ENCODE measurements around a stretch of chr12.

- PRO-cap = no peak
- RAMPAGE, long total RNA = no peak
Observed at GRCh38 chr12:112178800-112179613, 53.6 kb downstream of the TRAFD1 start.

DNA sequence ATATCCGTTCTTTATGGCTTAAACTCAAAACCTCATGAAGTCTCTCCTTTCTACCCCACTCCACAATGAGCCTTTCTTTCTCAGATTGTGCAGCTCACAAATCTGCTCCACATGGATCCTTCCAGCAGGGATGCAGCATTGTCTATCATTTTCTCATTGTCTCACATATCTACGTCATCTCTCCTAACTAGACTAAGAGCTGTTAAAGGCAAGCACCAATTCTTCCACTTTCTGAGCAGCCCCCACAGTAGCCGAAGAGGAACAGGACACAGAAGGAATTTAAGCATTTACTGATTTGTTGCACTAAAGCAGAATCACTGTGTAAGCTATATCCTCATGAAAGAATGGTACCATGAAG lies 106.3 kb downstream of the HECTD4 start:
- PRO-cap = no peak
- RAMPAGE, long total RNA = start-site peak on the minus strand centred at position 282 of the sequence, 145 bp wide, 20 reads

- PRO-cap = no peak
- RAMPAGE, long total RNA = start-site peak on the minus strand at chr12:112406754-112406883, 1,430 reads
Observed at GRCh38 chr12:112406619-112407249, 2.7 kb downstream of the RPL6 start.

- PRO-cap = no peak
- RAMPAGE, long total RNA = no peak
Observed at GRCh38 chr12:113062582-113063217, 6.2 kb downstream of the DTX1 start.

DNA sequence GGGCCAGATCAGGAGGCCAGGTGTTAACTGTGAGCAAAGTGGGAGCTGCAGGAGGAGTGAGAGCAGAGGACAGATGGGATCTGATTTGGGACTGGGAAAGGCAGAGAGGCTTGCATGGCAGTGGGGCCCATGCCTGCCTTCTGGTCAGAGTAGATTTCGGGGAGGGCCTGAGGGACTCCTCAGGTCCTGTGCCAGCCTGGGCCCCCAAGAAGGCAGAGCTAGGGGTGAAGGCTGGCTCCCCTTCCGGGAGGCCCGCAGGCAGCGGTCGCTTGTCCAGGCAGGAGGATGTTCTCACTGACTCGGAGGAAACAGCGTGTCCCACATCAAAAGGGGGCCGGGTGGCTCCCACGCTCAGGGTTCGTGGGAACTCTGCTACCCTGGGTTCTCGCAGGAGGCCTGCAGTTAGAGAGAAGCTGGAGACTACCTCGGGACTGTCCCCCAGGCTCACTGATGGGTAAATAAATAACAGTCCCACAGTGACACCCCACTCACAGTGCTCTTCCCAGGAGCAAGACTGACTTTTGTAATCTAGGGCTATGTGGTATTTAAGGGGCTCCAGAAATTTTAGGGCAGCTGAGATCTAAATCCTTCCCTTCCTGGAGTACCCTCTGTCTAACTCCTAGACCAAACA lies 32.9 kb downstream of the DTX1 start:
- PRO-cap = no peak
- RAMPAGE, long total RNA = no peak

DNA sequence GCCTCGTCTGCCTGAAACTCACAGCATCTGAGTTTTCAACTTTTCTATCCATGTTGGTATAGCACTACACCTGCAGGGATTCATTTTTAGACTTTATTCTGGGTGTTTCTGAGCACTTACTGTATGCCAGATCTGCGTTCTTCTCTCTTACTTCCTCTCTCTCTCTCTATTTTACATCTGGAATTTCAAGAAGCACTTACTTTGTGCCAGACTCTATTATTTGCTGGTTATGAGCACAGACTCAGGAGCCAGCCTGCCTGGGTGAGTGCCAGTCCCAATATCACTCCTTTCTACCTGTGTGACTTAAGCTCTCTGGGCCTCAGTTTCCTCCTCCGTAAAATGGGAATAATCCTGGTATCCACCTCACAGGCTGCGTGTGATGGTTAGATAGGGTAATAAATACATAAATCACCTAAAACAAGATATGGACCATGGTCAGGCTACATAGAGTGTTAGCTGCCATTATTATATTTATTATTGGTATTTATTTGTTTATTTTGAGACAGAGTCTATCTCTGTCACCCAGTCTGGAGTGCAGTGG lies 24.4 kb downstream of the RASAL1 start:
- PRO-cap = no peak
- RAMPAGE, long total RNA = start-site peak on the minus strand centred at position 386 of the sequence, 130 bp wide, 8 reads

GRCh38 chr12:113245645-113246958 lies 24.8 kb downstream of the TPCN1 start:
- PRO-cap = bidirectional peak, plus-strand start at chr12:113246073, minus-strand start at chr12:113245950; unidirectional peak, minus-strand start at chr12:113246110
- RAMPAGE, long total RNA = no peak

DNA sequence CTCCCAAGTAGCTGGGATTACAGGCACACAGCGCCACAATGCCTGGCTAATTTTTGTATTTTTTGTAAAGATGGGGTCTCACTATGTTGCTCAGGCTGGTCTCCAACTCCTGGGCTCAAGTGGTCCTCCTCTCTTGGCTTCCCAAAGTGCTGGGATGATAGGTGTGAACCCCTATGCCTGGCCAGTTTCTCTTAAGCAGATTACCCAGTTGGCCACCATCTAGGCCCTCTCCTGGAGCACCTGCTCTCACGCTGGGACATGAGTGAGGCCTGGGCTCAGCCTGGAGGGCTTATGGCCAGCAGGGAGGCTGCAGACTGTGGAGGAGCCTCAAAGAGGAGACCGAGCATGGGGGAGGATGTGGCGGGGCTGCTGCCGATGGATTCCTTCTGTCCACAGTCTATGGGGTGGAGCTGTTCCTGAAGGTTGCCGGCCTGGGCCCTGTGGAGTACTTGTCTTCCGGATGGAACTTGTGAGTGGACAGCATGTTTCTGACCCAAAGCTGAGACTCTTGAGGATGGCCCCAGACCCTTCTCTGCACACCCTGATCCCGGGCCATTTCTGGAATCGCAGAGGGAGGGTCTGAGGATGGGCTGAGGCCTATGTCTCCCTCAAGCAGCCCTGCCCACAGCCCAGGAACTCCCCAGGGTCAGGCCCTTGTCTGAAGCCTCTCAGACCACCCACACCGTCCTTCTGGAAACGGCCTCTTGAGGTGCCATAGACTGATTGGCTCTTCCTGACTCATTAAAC lies 49.2 kb downstream of the SLC8B1 start:
- PRO-cap = no peak
- RAMPAGE, long total RNA = no peak

DNA sequence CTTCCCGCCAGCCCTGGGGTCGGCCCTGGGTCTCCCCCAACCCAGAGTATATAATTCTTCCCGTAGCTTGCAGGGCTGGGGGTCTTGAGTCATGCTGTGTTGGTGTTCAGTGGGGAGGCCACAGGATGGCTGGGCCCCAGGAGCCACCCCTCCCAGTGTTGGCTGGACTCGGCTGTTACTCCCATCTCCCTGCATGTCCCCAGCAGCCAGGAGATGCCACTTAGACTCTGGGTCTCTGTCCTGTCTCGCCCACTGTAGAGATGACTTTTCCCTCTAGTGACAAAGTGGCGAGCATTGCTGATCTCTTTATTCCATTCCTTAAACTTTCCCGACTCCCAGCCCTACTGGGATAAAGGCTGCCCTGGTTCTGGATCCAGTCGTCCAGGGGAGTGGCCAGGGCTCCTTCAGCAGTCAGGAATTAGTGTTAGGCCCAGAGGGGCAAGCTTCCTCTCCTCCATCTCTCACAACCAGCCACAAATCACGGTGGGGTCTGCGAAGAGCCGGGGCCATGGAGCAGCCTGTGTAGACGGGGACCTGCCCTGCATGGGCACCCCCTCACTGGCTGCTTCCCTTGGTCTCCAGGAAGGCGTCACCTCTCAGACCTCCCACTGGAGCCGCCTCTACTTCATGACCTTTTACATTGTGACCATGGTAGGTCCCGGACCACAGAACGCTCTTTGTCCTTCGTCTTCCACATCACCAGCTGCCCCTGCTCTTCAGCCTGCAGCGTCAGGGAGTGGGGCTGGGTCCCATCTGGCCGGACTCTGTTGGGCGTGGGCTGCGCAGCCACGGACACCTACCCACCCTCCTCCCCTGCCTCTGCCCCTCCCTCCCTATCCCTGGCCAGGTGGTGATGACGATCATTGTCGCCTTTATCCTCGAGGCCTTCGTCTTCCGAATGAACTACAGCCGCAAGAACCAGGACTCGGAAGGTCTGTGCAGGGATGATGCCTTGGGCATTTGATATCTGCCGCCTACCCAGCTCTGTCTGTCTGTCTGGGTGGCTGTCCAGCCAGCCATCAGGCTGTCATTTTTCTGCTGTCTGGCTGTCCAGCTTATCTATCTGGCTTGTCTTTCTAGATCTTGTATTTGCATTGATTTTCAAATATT lies 43.5 kb downstream of the SLC8B1 start:
- PRO-cap = no peak
- RAMPAGE, long total RNA = no peak

DNA sequence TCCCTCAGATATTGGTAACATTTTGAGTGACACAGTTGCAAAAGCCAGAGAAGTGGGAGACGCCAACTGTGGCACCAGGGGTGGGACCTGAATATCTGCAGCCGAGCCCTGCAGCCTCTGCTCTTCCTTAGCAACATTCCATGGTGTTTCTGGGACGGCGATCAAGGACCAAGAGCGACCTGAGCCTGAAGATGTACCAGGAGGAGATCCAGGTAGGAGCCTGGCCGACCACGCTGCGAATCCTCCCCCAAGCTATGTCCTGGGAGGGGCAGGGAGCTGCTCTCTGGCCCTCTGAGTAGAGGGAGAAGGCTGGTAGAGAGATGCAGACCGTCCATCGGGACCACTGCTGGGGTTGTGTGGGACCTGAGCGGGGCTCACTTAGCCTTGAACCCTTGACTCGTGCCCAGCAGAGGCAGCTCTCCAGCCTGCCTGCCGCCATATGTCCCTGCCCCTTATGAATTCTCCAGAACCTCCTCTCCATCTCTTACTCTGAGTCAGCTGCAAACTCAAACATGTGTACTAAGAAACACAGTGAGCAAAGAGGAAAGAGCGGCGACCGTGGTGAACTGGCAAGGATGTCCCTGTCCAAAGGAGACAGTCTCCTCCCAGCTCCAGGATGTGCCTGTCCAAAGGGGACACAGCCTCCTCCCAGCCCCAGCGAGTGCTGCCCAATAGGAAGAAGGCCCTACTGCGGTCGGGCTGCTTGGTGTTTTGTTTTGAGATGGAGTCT lies 41.6 kb downstream of the SLC8B1 start:
- PRO-cap = no peak
- RAMPAGE, long total RNA = no peak

DNA sequence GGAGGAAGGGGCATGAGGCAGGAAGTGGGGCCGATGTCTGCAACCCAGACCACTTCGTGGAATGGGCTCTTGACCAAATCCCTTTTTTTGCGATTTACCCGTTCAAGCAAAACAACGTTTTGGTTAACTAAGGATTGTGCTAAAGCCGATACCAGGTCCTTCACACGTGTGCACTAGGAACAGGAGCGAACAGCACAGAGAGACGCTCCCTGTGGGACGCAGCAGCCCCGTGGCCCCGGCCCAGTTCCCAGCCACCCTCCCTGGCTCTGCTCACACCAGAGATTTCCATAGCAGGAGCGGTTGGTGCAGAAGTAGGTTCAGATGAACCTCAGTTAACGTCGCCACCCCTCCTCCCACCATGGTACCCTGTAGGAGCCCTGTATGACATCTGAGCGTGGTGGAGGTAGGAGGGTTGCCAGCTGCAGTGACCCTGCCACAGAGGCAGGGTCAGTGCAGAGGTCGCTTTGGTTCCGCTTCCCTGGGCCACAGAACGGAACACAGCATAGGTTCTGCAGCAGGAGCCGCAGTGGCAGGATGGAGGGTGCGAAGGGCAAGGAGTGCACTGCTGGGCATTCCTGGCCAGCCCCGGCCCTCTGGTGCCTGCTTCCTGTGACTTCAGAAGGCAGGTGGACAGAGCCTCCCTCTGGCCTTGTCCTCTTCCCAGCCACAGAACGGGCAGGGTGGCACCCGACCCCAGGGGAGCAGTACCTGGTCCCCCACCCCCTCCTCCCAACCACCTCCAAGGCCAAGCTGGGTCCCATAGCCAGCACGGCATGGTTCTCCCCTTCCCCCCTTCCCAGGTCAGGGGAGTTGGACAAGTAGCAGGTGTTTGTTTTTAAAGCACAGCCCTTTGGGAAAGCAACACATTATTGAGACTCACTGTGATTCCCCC lies 37.8 kb downstream of the SLC8B1 start:
- PRO-cap = no peak
- RAMPAGE, long total RNA = no peak

- PRO-cap = no peak
- RAMPAGE, long total RNA = no peak
Observed at GRCh38 chr12:113390682-113391293, 12.9 kb downstream of the SDS start.

GRCh38 chr12:113773232-113773971 lies 192.7 kb downstream of the RBM19 start:
- PRO-cap = no peak
- RAMPAGE, long total RNA = no peak

GRCh38 chr12:113853358-113853962 lies 112.7 kb downstream of the RBM19 start:
- PRO-cap = no peak
- RAMPAGE, long total RNA = no peak

DNA sequence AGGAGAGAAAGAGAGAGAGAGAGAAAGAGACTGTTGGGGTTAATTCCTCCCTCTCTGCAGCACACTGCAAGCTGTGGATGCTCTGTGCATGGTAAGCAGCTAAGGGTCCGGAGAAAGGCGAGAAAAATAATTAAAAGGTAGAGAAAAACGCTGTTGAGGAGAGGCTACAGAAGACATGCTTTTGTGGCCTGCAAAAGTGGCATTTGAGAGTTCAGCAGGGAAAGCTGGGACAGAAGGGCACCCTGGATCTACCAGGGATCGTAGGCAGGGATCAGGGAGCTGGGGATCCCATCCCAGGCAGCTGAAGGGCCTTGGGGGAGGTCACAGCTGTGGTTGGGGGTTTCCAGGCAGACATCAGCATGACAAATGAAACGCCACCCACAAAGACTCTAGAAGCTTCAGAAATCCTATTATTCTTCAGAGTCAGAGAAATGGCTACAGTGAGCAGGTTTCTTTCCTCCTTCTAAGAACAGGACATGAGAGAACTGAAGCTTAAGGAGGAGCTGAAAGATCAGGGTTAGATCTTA lies 104.5 kb downstream of the RBM19 start:
- PRO-cap = no peak
- RAMPAGE, long total RNA = no peak

DNA sequence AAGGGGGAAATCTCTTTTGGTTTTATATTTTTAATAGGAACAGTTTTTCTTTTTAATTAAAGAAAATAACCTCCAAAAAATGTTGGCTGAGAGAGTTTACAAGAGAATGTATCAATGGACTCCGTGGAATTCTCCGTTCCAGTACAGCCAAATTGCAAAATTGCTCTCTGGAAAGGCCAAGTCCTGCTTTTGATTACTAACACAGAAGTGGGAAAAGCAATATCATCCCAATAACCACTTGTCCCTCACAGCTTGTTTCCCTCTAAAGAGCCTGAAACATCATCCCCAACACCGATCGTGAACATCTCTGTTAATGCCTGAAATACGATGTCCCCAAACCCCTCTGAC lies 36.8 kb downstream of the TBX5 start:
- PRO-cap = no peak
- RAMPAGE, long total RNA = no peak

GRCh38 chr12:114404530-114404956 lies 1.4 kb downstream of the TBX5 start:
- PRO-cap = no peak
- RAMPAGE, long total RNA = no peak

DNA sequence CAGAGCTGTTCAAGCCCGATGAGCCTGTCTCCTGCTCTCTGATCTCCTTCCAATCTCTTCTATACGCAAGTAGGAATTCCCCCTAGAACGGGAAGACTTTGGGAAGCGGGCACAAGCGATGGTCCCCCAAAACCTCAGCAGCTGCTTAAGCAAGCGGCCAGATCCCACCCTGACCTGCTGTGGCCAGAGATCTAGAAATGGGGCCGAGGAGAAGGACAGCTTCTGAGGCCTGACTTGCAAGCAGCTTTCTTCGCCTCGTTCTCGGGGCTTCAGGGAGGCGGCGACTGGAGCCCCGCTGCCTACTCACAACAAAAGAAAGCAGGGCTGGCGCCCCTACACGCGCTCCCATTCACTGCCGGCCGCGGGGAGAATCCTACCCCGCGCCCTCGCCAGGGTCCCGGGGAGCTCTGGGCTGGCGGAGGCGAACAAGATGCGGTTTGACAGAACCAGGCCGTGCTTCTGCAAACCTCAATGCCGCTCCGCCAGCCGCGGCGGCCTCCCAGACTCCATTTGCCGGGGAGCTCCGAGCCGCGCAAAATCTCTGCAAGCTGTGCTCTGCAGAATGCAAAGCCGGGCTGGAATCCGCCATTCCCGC lies 880 bp downstream of the TBX5 start:
- PRO-cap = no peak
- RAMPAGE, long total RNA = no peak

DNA sequence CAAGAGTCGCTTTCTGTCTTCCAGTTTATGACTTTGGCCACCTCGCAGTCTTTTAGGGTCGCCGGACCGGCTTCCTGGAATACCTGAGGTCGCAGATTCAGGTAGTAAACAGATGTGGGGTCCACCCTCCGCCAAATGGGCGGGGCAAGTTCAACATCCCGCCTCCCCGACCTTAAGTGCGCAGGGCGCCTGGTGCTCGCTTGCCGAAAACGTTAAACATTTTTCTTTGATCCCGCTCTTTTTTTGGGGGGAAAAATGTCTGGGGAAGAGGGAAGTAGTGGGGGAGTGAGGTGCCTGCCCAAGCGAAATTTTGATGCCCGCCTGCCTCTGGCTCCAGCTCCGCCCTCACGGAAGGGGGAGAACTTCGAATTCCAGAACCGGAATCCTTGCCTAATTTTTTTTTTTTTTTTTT lies 73.9 kb upstream of the TBX5 start:
- PRO-cap = no peak
- RAMPAGE, long total RNA = no peak

DNA sequence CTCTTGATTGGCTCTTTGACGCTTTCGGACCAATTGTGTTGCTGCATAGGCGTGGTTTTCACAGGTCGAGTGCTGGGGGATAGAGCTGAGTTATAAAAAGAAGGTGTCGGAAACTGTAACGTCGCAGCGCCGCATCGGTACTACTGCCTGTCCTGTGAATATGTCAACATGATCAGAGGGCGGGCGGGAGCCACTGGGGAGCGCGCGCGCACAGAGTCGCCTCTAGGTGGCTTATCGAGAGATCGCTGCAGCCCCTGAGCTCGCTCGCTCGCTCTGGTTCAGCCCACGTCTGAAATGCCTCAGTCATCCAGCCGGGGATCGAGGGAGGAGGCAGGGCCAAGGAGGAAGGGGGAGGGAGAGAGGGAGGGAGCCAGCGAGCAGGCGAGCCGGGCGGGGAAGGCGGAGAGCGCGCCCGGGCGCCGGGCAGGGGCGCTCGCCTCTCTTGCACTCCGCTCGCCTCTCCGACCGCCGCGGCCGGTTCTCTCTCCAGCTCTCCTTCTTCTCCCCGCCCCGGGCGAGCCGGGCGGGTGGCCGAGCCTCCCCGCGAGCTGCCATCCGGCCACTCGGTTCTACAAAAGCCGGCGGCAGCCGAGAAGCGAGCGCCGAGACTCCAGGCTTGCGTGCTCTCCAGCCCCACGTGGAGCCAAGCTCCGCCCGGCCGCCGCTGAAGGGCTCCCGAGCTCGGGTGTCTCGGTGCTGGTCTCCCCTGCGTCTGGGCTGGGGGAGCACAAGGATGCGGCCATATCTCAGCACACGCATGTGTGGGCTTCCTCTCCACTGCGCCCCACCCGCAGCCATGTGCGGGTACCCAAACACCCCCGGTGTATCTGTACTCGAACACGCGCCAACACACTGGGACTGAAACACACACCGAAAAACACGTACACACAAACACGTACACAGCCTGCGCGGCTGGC lies 513 bp upstream of the TBX3 start:
- PRO-cap = bidirectional peak, plus-strand start at position 380 of the sequence, minus-strand start at position 275 of the sequence; bidirectional peak, plus-strand start at position 696 of the sequence, minus-strand start at position 714 of the sequence
- RAMPAGE, long total RNA = no peak